Daoy (cell line): ENCODE measurements around the genes ZNF658 and PIP5K1B.

DNA sequence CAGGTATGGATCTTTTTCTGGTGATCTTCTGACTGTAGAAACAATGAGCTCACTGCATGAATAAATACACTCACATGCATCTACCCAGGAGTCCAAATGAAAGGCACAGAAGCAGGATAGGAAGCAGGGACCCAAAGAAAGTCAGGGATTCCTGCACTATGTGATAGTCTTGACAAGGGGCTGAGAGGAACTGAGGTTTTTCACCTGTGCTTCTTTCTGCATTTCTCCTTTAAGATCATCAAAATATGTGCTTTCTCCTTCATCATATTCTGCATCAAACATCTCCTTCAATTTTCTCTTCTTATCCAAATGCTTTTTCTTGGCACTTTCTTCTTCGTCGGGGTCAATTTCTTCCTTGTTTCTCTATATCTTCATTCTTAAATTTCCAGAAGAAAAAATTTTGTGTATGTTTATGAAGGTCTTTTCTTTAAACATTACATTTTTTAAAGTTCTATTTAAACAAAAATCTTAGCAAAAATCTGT is 1906.0 kb downstream of the FOXD4L5 start:
- RAMPAGE, long total RNA = no peak

GRCh38 chr9:63399775-63400844 is 1884.9 kb downstream of the FOXD4L5 start:
- RAMPAGE, long total RNA = no peak

DNA sequence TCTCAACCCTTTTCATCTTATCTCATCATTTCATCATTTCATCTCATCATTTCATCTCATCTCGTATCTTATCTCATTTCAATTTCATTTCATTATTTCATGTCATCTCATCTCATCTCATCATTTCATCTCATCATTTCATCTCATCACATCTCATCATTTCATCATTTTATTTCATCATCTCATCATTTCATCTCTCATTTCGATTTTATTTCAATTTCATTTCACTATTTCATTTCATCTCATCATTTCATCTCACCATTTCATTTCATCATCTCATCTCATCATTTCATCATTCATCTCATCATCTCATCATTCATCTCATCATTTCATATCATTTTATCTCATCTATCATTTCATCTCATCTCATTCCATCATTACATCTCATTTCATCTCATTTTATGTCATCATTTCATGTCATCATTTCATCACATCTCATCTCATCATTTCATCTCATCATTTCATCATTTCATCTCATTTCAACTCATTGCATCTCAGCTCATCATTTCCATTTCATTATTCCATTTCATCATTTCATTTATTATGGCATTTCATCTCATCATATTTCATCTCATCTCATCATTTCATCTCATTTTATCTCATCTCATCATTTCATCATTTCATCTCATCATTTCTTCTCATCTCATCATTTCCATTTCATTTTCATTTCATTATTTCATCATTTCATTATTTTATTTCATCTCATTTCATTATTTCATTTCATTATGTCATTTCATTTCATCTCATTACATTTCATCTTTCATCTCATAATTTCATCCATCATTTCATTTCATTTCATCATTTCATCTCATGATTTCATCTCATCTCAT is 77.1 kb downstream of the FOXD4L4 start:
- RAMPAGE, long total RNA = no peak

DNA sequence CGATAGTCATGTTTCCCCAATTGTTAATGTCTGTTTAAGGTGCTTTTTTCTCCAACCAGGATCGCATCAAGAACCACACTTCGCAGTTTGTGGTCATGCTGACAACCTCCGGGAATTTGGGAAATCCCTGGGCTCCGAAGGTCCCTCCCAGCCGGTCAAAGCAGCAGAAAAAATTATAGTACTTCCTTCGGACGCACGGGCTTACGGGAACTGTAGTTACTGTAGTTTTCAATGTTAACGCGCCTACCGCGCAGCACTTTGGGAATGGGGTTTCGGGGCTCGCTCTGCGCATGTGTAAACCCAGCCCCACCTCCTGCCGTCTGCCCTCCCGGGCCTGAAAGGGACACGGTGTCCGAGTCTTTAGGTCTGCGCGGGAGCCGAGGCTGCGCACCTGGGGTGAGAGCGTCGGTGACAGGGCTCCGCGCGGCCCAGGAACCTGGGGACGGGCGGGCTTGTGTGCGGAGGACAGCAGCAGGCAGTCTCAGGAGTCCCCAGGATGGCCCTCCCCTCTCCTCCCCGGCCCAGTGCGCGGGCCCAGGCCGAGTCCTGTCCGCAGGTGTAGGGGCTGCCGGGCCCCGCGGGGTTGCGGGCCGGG is at the start of gene ZNF658:
Gene ZNF658, plus strand, starts transcription at position 285 of the 595 bp plus-strand sequence.
- RAMPAGE, long total RNA = no peak

GRCh38 chr9:66942325-66943248 is 42.1 kb downstream of the ZNF658 start:
- RAMPAGE, long total RNA = no peak

DNA sequence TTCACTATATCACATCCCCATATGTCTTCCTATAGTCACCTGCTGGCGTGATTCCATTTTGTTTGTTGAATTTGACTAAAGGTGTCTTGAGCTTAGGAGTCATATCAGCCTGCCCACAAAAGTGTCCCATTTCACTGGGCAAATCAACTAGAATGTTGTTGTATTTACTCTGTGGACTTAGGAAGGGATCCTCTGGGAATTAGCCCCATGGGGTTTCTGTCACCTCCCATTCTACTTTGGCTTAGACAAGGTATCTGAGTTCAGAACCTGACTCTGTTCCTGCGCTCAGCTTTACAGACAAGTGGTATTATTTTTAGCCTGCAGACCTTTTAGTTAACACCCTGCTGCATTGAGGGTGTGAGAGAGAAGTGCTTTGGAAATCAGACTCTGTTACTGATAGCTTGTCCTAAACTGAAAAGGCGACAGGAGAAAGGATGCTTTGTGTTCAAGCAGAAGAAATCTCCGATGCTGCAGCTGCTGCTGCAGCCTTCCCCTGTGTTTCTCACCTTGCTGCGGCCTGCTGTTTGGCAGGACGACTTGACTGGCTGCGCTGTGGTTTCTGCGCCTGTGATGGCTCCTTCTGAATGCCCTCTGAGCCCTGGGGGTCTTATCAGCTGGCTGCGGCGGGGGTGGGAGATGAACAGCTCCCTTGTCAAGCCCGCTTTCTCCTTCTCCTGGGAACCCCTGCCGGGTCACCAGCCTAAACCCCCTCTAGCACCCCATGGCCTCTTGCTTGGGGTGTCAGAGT is 61.9 kb downstream of the PGM5 start:
- RAMPAGE, long total RNA = no peak

DNA sequence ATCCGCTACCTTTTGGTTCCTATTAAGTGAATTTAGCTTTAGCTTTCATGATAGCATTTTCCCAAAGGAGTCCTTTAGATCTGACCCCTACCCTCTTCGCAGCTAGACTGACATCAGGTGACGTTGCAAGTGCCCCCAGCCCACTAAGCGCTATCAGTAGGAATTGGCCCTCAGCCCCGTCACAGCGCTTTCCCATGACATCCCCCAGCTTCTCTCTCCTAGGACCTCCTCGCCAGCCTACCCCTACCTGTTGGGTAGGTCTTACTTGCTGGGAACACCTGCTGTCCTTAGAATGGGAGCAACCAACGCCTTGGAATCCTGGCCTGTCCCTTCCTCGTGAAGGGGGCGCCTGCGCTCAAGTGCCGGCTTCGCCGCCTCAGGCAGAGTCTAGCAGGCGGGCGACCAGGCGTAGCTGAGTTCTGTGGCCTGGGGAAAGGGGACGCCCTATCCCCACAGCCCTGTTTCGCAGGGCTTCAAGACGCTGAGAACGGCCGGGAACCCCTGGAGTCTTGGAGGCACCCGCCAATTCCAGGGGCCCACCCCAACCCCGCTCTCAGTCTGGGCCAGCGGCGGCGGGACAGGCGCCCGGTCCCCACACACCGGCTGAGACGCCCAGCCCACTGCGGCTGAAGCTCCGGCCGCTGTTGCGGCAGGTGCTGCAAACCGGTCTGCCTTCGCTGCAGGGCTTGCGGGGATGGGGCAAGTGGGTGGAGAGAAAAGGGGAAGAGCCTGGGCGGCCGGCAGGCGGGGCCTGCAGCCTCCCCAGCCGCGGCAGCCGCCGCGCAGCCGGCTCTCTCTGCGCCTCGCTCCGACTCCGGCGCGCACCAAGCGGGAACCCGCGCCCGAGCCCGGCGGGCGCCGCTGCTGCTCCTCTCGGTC is at the start of gene PIP5K1B:
Gene PIP5K1B, plus strand, starts transcription at position 793 of the 879 bp plus-strand sequence.
- RAMPAGE, long total RNA = no peak

DNA sequence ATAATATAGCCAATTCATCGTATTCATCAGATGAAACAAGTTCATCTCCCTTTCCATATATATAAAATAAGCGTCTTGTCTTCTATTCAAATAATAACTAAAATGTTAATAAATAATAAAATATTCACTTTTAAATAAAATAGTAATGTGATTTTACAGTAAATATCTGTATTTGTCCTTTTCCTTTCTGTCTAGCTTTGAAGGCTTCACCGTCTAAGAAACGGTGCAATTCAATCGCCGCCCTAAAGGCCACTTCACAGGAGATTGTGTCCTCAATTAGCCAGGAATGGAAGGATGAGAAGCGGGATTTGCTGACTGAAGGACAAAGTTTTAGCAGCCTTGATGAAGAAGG is 79.2 kb downstream of the PRKACG start:
- RAMPAGE, long total RNA = no peak

DNA sequence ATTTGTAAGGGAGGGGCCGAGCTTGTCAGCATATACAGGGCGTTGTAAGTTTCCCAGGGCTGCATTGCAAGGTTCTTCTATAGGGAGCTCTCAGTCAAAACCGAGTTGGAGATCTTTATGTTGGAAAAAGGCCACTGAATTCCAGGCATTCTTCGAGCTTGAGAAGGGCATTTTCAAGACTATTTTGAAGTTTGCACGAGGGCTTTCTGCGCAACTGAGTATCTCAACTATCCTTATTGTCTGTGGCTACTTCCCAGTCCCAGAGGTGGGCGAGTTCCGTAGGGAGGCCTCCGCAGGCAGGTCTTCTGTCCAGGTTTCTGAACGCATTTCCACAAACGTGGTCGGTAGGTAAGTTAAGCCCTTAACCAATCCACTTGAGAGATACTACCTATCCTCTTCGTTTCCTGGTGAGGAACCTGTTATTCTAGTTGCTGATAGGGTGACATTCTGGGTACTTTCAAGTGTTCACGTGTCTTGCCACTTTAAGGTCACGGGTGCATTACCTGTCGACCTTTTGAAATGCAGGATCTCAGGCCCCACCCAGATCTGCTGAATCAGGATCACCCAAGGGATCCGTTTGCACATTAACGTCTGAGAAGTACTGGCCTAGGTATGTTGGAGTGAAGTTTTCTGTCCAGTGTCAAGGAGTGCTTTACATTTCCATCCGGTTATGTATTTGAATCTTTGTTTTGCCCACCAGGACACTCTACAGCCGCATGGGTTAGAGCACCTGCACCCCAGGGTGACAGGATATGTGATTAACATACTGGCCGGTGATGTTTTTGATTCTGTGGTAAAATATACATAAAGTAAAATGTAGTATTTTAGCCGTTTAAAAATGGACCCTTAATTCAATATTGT is 51.3 kb upstream of the TJP2 start:
- RAMPAGE, long total RNA = no peak

DNA sequence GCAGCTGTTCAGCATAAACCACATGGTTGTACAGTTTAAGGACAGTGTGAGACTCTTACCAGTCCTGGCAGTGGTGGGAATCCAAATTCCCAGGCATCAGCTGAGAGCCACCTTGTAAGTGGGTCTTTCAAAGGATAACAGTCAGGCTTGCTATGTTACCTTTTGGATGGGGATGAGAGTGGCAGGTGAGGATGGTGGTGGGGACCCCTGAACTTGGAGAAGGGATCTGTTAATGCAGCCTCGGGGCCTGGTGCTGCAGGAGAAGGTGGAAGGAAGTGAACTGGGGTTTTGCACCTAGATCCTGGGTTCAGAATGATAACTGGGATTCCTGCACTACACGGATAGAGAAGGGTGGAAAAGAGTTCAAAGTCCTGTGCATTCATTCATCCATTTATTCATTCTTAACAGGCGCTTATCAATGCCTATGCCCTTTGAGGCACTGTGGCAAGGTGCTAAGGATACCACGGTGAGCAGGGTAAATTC is 41.8 kb upstream of the TJP2 start:
- RAMPAGE, long total RNA = no peak

- RAMPAGE, long total RNA = no peak
Measured at GRCh38 chr9:69204132-69205484, 30.5 kb downstream of the TJP2 start.

DNA sequence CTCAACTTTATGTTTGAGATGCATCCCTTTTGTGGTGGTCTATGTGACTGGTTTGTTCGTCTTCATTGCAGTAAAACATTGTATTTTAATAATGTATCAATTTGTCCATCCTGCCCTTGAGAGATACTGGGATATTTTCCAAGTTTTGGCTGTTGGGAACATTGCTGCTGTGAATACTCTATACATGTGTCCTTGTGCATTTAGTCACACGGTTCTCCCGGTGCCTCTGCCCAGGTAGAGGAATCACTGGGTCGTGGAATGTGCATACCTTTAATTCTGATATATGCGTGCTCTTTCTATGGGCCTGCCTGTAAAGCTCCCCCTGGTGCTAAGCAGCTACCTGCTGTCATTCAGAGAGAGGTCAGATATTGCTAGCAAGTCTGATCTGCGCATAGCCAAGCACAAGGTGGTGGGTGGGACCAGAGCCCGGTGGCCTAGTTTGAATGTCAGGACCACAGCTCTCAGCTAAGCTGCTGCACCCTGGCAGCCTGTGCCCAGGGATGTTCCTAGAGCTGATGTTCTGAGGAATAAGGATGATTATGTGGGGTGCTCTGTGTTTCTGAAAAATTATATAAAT is 33.3 kb downstream of the TJP2 start:
- RAMPAGE, long total RNA = no peak

GRCh38 chr9:69247786-69248611 is 73.9 kb downstream of the TJP2 start:
- RAMPAGE, long total RNA = no peak

DNA sequence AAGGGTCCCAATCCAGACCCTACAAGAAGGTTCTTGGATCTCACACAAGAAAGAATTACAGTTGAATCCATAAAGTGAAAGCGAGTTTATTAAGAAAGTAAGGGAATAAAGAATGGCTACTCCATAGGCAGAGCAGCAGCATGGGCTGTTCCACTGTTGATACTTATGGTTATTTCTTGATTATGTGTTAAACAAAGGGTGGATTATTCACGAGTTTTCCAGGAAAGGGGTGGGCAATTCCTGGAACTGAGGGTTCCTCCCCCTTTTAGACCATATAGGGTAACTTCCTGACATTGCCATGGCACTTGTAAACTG is 18.1 kb upstream of the ENTREP1 start:
- RAMPAGE, long total RNA = no peak

DNA sequence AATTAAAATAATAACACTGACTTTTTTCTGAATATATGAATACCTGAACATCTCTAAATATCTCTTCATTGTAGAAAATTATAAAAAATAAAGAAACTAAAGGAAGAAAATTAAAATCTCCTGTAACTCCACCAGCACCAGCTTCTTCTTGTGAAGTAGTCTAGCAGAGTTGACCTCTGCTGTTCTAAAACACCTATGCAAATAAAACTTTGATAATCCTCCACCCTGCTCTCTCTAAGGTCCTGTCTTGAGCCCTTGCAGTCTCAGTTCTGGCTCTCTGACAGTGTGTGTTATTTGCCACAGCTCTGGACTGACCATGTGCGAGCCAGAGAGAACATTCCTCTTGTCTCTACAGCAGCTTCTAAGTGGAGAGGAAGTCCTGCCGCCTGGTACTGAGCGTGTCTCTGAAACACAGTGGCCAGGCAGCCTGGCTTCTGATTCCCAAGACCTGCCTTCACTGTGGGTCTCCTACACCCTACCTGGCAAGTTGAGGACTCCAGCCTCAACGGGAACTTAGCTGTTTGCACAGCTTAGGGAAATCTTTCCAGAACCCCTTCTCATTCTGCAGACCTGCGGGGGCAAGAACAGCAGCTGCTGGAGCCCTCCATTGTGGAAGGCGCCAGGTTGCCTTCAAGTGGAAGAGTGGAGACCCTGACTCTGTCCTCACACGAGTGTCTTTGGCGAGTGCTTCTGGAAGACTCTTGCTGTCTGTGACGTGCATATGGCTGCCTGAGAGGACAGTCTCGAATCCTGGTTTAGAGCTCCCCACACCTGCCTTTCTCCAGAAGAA is 61.7 kb downstream of the ENTREP1 start:
- RAMPAGE, long total RNA = no peak

DNA sequence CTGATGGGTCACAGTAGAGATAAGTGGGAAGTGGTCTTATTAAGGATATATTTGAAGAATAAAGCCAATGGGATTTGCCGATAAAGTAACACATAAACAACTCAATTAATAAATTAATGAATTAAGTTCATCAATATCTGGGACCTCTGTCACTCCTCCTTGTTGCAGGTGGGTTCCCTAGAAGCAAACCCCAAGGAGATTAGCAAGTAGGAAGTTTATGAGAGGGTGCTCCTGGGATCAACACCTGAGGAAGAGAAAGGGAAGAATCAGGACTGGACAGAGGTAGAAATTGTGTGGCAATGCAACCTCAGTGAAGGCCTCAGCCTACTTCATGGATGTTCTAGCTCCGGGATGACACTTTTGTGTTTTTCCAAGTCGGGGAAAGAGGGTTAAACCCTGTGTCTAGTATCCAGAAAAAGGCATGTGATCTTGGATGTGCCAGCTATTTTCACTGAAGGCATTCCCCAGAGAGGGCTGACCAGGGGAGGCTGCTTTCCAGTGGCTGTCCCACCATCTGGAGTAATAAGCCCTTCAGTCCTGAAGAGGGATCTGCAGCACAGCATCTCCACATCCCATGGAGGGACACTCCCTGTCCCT is 23.2 kb downstream of the MAMDC2 start:
- RAMPAGE, long total RNA = no peak

GRCh38 chr9:70069612-70070265 is 26.1 kb downstream of the MAMDC2 start:
- RAMPAGE, long total RNA = no peak

DNA sequence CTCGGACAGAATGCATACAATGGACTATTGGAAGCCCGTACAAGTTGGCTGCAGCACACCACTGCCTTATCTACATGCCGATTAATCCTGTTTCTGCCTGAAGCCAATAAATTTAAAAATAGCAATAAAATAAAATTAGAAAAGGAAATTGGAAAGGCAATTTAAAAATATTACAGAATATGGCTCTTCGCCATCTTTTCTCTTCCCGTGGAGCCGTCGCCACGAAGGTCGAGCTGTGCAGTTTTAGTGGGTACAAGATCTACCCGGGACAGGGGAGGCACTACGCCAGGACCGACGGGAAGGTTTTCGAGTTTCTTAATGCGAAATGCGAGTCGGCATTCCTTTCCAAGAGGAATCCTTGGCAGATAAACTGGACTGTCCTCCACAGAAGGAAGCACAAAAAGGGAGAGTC is 41.8 kb upstream of the SMC5 start:
- RAMPAGE, long total RNA = no peak

DNA sequence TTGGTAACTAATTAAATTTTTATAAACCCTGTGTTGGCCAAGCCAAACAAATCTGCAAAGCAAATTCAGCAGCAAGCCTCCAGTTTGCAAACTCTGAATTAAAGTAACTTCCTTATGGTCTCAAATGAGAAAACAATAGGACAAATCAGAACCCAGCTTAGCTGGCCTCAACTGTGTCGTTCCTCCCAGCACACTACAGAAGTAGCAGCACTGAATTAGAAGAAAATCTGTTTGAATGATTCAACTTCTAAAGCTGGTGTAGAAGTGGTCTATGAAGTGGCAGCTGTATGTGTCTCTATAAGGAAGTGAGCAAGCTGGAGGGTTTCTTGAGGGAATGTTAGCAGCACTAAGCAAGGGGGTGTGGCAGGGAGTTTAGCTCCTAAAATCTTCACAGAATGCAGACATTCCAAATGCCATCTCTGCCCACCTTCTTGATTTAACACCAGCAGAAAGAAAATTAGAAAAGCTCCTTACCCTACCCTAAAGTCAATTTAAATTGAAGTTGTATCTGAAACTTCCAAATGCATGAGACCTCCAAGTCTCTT is 4.1 kb downstream of the KLF9 start:
- RAMPAGE, long total RNA = no peak

- RAMPAGE, long total RNA = no peak
Measured at GRCh38 chr9:70439932-70440477, 25.5 kb upstream of the KLF9 start.